Breast (tissue), 4 donors: ENCODE measurements around a stretch of chr2.

DNA sequence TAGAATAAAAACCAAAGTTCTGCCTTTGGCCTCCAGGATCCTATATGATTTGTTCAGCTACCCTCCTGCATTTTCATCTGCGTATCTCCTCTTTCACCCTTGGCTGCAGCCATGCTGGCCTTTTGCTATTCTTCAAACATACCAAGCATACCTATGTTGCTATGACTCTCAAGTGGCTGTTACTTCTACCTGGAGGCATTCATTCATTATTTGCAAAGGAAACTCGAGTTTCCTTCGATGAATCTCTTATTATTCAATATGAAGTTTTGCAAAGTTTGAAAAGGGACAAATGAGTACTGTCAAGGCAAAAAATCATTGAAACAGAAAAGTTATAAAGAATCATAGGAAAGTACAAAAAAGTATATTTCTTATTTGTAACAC is 106.3 kb upstream of the HNMT start:
- PRO-cap, 3 experiments, result no peak in any of the 3 experiments
- RRBS, result no CpG with 5 or more reads among the region's 3 CpGs

GRCh38 chr2:137921095-137921519 is 43.2 kb upstream of the HNMT start:
- PRO-cap, 3 experiments, result no peak in any of the 3 experiments
- RRBS, result no CpG with 5 or more reads among the region's 1 CpG

GRCh38 chr2:137952316-137952888 is 11.9 kb upstream of the HNMT start:
- PRO-cap, 3 experiments, result no peak in any of the 3 experiments
- RRBS, result no CpG with 5 or more reads among the region's 13 CpGs

DNA sequence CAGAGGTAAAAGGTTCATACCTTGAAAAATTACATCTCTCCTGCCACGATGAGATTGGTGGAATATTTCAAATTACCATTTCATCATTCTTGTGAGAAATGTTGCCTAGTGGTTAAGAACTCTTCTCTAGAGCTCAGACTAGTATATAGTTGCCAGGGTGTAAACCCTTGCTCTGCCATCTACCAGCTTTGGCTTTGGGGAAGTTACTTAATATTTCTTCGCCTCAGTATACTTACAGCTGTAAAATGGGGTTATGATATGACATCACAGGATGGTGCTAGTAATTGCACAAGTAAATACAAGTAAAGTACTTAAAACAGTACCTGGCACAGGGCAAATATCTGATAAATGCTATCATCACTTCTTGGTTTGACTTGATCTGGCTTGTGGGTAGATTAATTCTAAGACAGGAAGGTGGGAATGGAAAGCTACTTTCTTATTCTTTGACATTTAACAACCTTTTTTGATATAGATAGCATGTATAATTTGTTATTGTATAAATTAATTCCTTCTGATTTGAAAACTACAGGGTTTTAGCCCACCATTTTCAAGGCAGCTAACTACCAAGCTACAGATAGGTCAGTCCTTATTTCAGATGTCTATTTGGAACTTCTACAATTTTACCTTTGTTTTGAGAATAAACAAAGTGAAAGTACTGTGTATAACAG is 1.6 kb downstream of the SPOPL start:
- PRO-cap, 3 experiments, result no peak in any of the 3 experiments
- RRBS, result no CpG with 5 or more reads among the region's 2 CpGs

GRCh38 chr2:142695264-142695753 is 182.2 kb upstream of the KYNU start:
- PRO-cap, 3 experiments, result no peak in any of the 3 experiments
- RRBS, result no CpG with 5 or more reads among the region's 6 CpGs

DNA sequence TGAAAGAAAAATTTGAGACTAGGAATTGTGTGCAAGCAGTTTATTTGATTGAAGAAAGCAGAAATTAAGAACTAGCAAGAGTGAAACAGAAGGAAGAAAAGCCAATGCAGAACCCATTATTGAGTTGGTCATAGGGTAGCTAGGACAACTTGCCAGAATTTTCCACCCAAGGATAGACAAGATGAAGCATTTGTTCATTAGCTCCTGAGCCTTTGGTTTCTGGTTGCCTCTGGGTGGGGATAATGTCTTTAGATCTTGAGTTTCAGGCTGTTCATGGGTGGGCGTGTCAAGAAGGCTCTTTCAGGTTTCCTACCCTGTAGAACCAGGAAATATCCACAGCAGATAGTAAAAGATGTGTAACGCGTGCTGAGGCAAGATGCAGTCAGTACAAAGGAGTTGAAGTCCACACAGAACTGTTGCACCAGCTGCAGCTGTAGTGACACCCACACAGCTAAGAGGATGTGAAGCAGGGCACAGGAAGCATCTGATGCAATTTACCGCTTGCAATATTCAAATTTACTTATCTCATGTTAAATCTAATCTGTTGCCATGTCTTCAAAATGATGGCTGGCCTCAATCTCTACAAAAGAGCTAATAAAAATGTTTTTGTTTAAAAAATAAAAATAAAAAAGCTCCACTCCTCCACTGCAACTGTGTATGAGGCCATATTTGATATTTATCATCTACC is 132.7 kb downstream of the ARHGAP15 start:
- PRO-cap, 3 experiments, result no peak in any of the 3 experiments
- RRBS, result no CpG with 5 or more reads among the region's 4 CpGs

GRCh38 chr2:143481231-143481816 is 352.1 kb downstream of the ARHGAP15 start:
- PRO-cap, 3 experiments, result no peak in any of the 3 experiments
- RRBS, result no CpG with 5 or more reads among the region's 7 CpGs

DNA sequence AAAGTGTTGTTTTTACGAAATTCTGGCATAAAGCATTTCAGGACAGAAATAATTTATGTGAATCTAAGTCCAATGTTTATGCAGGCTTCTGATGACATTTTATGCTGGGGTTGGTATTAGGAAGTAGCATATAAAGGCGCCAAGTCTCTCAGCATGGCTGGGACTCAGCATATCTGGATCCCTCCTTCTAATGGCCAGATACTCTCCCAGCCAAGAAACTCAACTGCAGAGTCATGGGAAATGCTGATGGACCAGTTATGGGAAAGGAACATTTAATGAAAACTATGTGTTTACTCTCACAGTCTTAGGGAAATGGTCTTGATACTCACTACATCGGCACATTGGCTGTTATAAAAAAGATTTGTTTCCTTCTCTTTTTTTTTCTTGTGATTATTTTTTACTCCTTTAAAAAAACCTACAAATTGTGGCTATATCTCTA is 392.2 kb downstream of the ARHGAP15 start:
- PRO-cap, 3 experiments, result no peak in any of the 3 experiments
- RRBS, result no CpG with 5 or more reads among the region's 3 CpGs

DNA sequence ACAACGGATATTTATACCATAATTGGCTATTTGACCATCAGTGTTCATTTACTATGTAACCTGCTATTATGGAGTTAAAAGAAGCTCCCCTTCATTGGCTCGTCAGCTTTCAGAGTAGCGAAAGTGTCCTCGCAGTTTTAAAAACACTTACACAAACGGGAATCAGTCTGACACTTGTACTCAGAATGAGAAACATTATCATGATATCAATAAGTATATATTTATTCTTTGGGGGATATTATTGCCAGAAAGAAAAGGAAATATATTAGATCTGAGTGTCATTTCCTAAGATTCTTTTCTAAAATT is 396.9 kb downstream of the GTDC1 start:
- PRO-cap, 3 experiments, result no peak in any of the 3 experiments
- RRBS, result no CpG with 5 or more reads among the region's 5 CpGs

GRCh38 chr2:144152607-144153372 is 179.5 kb downstream of the GTDC1 start:
- PRO-cap, 3 experiments, result no peak in any of the 3 experiments
- RRBS, result no CpG with 5 or more reads among the region's 6 CpGs

- PRO-cap, 3 experiments, result no peak in any of the 3 experiments
- RRBS, result no CpG with 5 or more reads among the region's 2 CpGs
Observed at GRCh38 chr2:144240598-144240990, 91.7 kb downstream of the GTDC1 start.

DNA sequence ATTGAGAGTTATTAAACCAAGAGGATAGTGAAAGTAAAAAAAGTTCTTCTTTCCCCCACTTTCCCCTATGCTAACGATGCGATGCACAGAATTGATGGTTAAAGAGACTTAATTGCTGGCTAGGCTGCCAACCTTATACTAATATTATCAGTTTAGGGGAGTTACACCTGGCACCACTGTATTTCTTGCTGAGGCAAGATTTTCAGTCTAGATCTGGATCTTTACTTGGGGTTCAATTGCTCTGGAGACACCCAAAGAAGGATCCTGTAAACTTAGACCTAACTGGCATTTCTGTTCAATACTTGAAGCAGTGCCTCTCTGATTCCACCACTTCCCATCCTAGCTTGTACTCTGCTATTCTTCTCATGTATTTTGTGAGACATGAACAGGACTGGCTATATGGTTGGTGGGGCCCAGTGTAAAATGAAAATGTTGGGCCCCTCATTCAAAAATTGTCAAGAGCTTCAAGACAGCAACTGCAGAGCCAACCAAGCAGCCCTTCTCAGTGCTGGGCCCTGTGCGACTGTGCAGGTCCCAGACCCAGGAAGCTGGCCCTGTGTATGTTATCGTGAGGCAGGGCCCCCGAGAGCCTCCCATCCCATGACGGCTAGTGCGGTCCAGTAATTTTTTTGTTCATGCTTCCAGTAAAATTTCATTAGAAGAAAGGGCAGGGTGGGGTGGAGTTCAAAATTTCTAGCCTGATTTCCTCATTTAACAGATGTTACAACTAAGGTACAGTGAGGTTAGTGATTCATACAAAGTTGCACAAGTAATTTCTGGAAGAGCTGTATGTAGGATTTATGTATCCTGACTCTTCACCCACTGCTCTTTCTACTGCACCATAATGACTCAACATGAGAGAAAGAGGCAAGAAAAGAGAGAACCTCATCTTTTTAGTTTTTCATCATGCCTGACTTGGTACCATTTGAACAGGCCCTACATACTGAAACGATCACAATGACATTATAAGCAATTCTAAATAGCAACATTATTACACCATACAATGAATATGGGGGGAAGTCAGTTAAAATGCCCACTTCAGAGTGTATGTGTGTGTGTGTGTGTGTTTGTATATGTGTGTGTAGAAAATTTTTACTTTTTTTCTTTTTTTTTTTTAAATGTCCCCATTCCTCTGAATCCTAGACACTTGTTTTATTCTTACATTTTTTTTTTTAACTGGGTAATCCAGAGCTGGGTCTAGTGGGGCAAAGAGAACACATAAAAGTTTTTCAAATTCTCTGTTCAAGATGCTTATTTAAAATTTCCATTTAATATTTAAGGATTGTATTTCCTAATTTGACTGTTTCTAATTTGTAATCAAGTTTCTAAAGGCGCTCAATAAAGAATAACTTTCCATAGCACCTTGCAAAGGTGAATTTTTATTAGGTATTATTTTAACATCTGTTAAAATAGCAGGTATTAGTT is 82.1 kb upstream of the GTDC1 start:
- PRO-cap, 3 experiments, result peak in 1 of 3 experiments; most common minus-strand start position 527 of the sequence (in 1)
- RRBS, result no CpG with 5 or more reads among the region's 9 CpGs

DNA sequence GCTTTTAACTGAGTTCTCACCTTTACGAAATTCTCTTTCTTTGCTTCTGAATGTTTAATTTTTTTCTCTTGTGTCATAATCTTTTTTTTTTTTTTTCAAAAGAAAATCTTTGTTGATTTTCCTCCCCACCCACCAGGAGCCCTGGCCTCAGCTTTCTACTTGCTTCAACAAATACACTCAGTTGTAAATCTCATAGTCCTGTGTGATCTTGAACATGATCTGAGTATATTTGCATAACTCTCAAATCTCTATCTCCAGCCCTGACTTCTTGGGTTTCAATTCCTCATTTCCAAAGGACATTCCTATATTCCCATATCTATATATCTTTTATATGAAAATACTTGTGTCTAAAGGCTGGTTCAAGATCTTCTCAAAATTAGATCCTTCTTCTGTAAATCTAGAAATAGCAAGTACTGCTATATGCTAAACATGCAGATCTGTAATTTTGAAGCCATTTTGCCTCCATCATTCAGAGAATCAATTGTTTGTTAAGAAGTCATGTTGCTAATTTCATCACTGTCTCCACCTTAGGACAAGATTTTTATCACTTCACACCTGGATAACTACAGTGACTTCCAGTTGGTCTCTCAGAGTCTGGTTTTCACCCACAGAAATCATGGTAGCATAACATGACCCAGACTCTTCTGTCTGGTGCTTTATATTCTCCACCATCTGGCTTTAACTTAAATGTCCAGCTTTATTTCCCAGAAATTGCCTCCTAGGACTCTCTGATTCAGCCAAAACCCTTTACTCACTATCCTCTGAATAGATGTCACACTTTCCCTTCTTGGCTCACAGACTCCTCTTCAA is 89.5 kb upstream of the GTDC1 start:
- PRO-cap, 3 experiments, result no peak in any of the 3 experiments
- RRBS, result no CpG with 5 or more reads among the region's 1 CpG

- PRO-cap, 3 experiments, result no peak in any of the 3 experiments
- RRBS, result no CpG with 5 or more reads among the region's 6 CpGs
Observed at GRCh38 chr2:144429494-144430222, 90.3 kb downstream of the ZEB2 start.

DNA sequence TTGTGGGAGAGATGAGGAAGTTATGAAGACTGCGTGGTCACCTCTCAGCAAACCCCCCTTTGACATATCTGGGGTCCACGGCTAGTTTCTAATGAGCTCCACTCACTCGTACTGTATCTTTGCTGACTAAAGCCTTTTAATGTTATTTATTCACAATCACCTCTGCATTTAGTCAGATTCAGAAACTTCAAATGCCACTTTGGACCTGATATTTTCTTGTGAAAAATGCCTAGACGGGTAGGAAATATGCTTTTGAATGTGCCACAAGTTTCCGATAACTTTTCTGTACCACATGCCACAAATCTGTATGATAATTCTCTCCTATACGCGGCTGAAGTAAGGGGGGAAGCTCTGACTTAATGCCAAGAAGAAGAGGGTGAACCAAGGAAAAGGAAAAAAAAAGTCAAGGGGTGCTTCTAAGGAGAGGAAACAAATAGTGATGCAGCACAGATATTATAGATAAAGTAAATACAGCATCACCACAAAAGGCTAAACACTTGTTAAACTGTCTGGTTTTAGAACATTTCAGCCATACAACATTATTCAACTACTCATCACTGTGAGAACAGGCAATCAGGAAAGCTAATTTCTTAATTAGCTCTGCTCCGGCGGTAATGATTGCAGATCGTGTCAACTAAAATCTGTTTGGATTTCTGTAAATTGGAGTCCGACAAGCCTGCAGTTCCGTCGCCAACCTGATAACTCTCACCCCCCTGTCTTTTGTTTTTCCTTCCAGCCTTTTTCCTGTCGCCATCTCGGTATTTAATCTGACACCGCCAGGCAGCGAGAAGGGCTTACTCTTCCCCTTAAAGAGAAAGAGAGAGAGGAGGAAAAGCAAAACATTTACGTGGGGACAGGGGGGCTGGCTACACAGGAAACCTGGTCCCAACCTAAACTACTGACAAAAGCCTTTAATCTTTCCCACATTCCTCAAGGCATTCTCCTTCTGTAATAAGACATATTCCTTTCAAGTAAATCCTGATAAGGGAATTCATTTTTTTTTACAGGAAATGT is 67.6 kb downstream of the ZEB2 start:
- PRO-cap, 3 experiments, result no peak in any of the 3 experiments
- RRBS, result no CpG with 5 or more reads among the region's 18 CpGs

GRCh38 chr2:144467242-144468146 is 52.4 kb downstream of the ZEB2 start:
- PRO-cap, 3 experiments, result no peak in any of the 3 experiments
- RRBS, result no CpG with 5 or more reads among the region's 7 CpGs

DNA sequence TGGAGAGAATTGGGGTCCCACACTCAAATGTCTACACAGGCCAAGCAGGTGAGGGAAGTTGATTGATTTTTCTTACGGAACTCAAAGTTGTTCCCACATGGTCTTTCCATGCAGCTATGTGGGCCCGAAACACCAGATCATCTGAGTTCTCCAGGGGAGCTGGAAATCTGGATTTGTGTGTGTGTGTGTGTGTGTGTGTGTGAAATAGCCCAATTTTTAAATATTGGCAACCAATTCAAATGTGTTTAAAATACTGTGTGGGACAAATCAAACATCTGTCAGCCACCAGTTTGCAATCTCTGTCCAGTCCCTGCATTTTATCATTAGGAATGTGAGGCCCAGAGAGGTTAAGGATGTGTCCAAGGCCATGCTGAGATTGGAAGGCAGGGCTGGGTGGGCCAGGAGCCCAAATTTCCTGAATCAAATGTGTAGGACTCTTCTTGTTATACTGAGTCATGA is 35.9 kb downstream of the ZEB2 start:
- PRO-cap, 3 experiments, result no peak in any of the 3 experiments
- RRBS, result no CpG with 5 or more reads among the region's 2 CpGs

GRCh38 chr2:144489069-144490390 is 30.4 kb downstream of the ZEB2 start:
- PRO-cap, 3 experiments, result no peak in any of the 3 experiments
- RRBS, result no CpG with 5 or more reads among the region's 12 CpGs

GRCh38 chr2:144514093-144514757 is 5.7 kb downstream of the ZEB2 start:
- PRO-cap, 3 experiments, result no peak in any of the 3 experiments
- RRBS, result no CpG with 5 or more reads among the region's 5 CpGs

GRCh38 chr2:144514758-144515356 is 5.1 kb downstream of the ZEB2 start:
- PRO-cap, 3 experiments, result no peak in any of the 3 experiments
- RRBS, result no CpG with 5 or more reads among the region's 7 CpGs